SK-N-DZ (cell line): ENCODE measurements around a stretch of chr7.

GRCh38 chr7:105600702-105601112, 19.4 kb upstream of the EFCAB10 start:
RAMPAGE:
- cytosol, long total RNA = no peak
- nucleus, long total RNA = no peak

GRCh38 chr7:105819287-105820103, 56.9 kb downstream of the ATXN7L1 start:
RAMPAGE:
- cytosol, long total RNA = no peak
- nucleus, long total RNA = no peak

DNA sequence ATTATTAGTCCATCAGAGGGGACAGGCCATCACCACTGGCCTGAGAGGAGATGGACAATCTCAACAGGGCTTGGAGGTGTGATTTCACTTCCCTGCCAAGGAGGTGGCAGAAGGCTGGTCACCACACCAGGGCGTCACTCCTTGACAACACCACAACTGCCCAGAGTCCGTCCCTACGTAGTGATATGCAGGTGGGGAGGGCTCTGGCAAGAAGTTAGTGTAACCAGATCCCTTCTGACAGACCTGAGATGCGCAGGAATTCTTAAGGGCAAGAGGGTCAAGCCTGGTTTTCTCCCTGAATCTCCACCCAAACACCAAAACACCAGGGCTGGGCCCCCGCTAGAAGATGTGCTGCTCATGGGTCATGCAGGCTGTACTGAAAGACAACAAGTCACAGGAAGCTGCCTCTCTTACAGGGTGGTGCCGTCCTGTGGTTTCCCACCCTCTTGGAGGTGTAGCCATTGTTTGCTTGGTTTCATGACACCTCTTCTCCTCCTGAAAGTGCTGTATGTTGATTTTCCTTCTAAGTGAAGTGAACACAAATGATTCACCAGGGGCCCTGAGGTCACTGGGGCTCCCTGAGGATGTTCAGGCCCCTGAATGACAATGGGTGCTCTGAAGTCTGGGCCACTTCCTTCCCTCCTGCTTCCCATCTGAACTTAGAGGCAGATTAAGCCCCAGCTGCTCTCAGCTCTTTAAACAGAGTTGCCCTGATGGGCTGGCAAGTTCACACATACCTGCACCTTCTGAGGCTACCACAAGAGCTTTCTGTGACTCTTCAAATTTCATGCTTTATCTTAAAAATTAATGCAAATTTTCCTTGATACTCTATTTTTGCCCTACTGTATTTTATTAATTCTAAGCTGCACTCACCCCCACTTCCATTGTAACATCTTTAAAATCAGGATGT, 27.0 kb downstream of the ATXN7L1 start:
RAMPAGE:
- cytosol, long total RNA = no peak
- nucleus, long total RNA = no peak

RAMPAGE:
- cytosol, long total RNA = no peak
- nucleus, long total RNA = no peak
Measured at GRCh38 chr7:105853984-105854486, 22.4 kb downstream of the ATXN7L1 start.

DNA sequence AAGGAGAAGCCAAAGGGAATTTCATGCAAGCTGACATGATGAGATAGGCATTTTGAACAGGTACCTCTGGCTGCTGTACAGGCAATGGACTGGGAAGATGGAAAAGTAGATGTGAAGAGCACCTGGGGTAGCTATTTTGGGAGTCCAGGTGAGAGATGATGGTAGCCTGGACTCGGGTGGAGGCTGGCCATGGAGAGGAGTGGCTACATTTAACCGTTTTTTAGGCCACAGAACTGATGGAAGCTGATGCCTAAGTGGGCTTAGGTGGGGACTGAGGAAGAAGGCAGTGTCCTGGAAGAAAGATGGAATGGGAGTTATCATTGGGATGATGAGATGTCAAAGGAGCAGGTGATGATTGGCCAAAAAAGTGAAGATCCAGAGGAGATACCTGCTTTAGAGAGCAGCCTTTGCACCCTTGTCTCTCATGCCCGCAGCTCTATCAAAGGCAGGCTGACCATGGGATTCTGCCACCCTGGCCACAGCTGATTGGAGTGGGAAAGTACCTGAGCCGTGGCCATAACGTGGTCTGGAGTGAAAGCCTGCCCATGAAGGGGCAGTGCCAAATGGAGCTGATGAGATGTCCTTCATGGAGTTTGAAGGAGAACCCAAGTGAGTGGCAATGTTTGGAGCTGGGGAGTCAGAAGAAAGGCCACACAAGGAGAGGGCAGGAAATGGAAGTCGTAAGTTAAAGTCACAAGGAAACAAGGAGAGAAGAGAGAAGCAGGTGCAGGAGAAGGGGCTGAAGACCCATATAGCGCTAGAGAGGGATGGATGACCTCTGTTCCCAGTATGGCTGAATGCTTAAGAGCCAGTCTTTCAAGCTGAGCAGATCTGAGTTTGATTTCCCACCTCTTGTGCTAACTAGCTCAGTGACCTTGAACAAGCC, 18.3 kb upstream of the ATXN7L1 start:
RAMPAGE:
- cytosol, long total RNA = no peak
- nucleus, long total RNA = no peak

DNA sequence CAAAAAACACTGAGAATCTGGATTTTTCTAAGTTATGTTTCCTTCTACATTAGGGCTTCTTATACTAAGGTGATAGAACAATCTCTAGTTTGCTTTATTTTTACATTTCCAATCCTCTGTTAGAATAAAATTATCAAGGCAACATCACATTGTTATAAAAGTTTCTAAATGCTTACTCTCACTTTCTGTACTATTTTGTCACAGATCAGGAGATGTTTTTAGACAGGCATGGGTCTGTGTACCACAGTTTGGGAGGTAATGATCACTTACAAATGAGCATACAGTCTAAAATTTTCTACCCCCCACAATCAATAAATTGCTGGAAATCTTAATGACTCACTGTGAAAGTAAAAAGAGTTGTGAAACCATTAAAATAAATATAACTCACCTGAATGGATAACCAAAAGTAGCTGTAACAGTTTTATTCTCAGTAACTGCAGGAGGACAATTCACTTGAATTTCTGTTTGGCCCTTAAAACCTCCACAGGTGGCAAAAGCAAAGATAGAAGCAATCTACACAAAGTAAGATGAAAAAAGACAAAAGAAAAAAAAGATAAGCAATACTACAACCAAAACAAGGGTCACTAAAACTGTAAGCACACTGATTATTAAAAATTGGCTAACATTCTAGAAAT, 13.2 kb downstream of the SYPL1 start:
RAMPAGE:
- cytosol, long total RNA = no peak
- nucleus, long total RNA = no peak

GRCh38 chr7:106285938-106286116, 1.0 kb upstream of the NAMPT start:
RAMPAGE:
- cytosol, long total RNA = no peak
- nucleus, long total RNA = no peak

DNA sequence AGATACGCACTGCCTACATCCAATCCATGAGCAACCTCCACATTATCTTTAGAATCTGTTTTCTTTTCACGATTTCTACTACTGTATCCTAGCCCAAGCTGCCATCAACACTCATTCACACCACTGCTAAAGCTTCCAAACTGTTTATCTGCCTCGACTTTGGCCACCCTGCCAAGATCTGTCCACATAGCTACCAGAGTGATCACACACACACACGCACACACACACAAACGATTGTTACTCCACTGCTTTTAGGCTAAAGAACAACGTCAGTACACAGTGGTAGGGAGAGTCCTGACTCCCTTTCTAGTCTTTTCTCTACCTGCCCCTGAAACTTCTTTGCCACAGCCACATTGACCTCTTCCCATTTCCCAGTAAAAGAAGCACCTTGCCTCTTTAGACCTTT, 142.0 kb downstream of the CCDC71L start:
RAMPAGE:
- cytosol, long total RNA = no peak
- nucleus, long total RNA = no peak

RAMPAGE:
- cytosol, long total RNA = no peak
- nucleus, long total RNA = no peak
Measured at GRCh38 chr7:106599268-106599707, 61.7 kb downstream of the CCDC71L start.

DNA sequence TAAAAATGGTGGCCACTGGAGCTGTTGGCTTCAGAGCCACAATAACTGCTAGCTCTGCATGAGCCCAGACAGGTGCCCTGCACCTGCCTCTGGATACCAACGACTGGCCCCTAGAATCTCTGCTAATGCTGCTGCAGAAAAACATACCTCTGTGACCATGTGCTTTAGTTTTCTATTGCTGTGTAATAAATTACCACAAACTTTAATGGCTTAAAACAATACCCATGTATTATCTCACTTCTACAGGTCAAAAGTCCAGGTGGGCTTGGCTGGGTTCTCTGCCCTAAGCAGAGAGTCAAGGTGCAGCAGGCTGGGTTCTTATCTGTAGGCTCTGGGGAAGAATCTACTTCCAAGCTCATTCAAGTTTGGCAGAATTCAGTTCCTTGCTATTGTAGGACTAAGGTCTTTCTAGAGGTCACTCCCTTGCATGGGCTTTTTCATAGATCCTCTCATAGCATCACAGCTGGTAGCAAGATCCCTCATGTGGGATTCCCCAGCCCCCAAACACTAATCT, 52.3 kb downstream of the CCDC71L start:
RAMPAGE:
- cytosol, long total RNA = no peak
- nucleus, long total RNA = no peak

DNA sequence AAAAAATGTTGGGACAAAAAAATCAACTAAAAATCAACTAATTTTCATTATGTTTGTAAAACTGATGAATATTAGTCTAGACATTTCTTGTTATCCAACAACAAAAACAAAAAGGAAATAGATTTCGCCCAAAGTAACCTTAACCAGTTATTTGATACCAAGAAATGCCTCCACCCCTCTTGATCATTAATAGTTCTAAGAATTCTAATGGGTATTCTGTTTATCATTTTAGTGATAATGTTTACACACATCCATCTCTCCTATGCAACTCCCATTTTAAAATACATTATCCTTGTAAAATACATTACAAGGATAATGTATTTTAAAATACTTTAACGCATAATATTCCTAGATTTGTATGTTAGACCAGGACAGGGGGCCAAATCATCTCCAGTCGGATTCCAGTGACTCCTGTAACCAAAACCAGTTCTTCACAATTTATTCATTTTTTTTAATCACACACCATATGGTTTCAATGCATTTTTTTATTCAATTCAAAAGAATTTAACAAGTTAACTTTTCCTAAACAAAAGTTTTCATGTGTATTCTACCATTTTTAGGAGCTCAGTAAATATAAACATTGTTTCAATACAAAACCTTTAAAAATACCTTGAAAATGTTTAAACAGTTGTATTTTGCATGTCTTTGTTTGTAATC, 1.9 kb downstream of the CCDC71L start:
RAMPAGE:
- cytosol, long total RNA = no peak
- nucleus, long total RNA = no peak

DNA sequence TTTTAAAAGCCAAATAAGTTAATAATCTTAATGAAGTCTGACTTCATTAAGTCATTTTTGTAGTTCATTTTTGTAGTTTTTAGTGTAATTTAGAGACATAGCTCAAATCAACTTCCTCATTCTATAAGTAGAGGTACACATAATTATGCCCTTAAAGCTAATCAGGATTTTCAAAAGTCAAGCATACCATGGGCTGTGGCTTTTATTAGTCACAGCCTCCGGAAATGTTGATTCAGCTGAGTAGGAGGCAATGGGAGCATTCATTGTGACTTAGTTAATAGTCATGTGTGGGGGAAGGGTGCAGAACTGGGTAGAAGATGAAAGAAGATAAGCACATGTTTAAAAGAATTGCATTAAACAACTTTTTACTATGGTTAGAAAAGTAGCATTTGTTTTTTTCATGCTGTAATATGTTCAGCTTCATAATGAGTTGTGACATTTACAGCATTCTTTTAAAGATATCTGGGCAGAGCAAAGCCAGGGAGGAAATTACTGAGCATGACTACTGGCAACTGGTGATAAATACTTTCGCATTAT, 57.3 kb upstream of the CCDC71L start:
RAMPAGE:
- cytosol, long total RNA = no peak
- nucleus, long total RNA = no peak

RAMPAGE:
- cytosol, long total RNA = no peak
- nucleus, long total RNA = no peak
Measured at GRCh38 chr7:106866373-106867422, 1.6 kb downstream of the PIK3CG start.

DNA sequence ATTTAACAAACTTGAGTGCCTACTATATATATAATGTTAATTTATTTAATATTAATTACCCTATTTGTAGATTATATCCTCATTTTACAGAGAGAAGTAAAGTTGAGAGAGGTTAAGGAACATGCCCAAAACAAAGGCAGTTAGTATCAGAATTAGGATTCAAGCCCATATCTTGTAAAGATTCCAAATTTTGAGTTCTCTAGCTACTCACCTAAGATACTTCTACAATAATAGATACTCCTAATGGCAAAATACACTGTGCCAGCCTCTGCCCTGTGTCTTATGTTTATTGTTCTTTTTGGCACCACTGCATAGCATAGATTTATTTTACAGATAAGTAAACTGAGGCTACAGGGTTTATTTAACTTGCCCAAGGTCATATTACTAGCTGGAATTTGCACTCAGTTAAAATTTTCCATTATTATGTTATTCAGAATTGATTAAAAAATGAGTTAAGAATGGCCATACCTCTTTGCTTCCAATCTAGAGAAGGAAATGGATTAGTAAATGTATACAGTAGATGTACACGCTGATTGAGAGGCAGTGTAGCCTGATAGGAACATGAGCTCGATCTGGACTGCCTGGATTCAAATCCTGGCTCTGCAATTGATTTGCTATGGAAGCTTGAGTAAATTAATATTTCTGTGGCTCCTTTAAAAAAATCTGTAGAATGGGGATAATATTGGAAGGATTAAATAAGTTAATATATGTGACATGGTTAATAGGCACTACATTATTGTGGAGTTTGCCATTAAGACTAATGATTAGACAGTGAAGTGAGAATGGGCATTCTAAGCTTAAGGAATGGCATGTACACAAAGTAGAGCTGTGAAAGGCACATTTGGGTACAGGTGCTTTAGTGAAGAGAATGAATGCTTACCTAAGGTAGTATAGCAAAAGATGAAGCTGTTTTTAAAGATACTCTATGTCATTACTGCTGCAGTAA, 24.7 kb downstream of the HBP1 start:
RAMPAGE:
- cytosol, long total RNA = no peak
- nucleus, long total RNA = no peak

DNA sequence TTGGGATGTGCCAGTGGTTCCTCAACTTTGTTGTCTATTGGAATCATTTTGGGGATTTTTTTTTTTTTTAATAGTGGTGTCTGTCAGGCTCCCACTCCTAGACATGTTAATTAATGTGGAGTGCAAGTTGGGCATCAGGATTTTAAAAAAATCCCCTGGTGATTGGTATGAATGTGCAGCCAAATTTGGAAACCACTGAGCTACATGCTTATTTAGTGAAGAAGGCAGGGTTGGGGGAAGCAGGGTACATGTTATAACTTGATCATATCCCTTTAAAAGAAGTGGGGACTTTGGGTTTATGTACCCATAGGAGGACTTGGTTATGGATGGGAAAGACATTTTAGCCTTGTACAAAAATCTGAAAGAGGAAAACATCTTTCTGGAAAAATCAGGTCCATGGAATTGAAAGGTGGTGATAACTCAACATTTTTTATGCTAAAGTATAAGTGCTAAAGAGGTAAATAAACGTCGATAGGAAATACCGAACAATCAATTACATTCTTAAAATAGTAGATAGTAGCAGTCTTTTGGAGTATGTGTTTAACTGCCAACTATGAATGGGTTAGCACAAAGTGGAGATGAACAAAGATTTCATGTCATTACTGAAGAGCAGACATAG, 34.2 kb downstream of the HBP1 start:
RAMPAGE:
- cytosol, long total RNA = no peak
- nucleus, long total RNA = no peak

DNA sequence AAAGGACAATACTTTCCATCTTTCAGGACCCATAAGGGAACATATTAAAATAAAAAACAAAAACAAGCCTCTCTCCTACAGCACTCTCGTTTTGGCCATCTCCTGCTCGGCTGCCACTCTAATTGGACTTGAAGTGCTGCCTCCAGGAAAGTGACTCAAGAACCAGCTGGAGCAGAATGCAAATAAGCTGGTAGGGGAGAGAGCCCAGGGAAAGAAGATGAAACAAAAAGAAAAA, 65.6 kb downstream of the HBP1 start:
RAMPAGE:
- cytosol, long total RNA = no peak
- nucleus, long total RNA = no peak

DNA sequence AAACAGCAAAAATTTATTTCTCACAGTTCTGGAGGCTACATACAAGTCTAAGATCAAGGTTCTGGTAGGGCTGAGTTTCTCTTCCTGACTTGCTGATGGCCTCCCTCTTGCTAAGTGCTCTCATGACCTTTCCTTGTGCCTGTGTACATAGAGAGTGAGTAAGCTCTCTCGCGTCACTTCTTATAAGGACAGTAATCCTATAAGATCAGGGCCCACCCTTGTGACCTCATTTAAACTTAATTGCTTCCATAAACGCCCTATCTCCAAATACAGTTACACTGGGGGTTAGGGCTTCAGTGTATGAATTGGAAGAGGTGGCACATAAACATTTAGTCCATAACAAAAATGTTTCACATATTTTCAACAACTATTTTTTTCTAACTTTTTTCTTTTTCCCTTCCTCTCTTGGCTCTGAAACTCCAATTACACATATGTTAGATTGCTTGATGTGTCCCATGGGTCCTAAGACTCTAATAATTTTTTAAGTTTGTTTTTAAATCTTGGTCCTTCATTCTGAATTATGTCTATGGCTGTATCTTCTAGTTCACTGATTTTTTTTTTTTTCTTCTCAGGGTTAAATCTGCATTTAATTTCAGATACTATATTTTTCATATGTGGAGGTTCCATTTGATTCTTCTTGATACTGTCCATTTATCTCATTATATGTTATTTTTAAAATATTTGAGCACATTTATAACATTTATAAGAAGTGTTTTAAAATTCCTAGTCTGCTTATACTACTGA, 149.9 kb downstream of the HBP1 start:
RAMPAGE:
- cytosol, long total RNA = no peak
- nucleus, long total RNA = no peak

DNA sequence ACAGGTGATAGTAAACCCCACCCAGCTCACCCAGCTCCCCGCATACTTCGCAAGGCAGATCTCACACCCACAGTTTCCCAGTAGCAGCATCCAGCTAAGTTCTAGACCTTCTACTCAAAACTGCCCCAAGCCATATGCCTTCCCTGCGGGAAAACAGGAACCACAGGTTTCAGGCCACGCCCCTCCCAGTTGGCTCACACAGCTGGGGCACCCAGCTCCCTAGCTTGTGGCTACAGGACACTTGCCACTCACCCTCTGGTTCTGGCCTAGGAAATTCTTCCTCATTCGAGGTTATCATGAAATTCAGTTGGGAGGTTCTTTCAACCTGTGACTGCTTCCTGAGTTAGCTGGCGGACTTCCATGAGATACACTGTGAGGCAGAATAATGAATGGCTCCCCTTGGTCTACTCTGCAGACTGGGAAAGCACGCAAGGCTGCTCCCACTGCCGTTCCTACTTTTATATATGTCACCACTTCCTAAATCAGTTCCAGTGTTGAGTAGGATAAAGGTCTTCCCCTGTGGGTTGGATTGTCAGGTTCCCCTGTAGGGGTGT, 36.8 kb downstream of the GPR22 start:
RAMPAGE:
- cytosol, long total RNA = no peak
- nucleus, long total RNA = no peak

DNA sequence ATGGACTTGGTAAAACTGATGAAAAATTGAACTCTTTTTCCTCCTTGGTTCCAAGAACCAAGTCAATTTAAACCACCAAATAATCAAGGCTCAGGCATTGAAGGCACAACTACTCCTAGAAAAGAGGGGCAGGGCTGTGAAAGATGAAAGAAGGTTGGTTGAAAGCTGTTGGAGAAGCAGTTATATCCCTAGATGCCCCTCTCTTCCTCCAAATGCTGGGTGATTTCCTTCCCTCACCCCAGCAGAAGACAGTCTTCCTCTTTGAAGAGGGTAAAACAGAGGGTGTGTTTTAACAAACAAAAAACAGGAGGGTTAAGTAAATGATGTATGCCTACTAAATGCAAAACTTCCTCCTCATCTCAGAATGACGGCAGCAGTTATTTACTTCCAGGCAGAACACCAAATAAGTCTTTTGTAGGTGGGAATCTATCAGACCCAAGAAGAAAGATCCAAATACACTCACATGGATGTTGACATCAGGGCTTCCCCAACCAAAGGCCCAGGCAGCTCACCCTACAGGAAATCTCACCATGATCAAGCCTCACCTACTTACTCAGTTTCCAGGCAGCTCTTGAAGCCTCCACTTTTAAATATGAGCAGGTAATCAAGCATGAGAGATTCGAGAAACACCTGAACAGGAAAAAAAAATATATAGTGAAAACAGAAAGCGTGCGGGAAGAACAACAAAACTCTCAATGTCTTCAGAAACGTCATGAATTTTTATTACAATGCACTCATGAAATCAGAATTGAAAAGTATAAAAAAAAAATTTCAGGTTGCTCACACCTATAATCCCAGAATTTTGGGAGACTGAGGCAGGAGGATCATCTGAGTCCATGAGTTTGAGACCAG, 27.1 kb upstream of the SLC26A4 start:
RAMPAGE:
- cytosol, long total RNA = no peak
- nucleus, long total RNA = no peak

DNA sequence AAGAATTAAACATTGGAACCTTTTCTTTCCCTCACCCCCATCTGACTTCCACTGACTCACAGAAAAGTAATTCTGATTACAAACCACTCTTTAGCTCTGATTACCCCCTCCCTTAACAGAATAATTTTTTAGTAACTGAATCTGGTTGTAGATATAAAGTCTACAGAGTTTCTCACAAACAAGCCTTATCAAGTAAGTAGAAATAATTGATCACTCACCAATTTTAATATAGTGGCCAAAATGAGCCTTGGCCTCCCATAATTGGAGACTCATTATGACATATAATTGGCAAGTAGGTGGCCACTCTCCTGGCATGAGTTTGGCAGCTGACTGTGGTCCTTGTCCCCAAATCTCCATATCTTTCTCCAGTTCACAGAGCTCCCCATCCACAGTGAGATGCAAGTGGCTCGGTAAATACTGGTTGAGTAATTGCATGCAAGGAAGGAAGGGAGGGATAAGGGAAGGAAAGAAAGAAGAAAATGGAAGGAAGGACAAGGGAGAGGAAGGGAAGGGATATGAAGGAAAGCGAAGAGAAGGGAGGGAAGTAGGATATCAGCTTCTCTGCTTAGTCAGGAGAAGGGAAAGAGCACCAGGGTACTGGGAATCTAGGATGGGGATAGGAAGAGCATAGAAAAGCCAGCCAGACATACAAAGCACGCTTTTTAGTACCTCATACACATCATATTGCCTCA, 32.2 kb downstream of the SLC26A4 start:
RAMPAGE:
- cytosol, long total RNA = no peak
- nucleus, long total RNA = no peak